Rectum (tissue), 1 donor: ENCODE data around the genes FIGNL1 and GRB10.

GRCh38 chr7:50450170-50450660, at the start of gene FIGNL1:
FIGNL1 (minus strand) TSS chr7:50450350.
- PRO-cap = bidirectional peak, plus-strand start at chr7:50450445, minus-strand start at chr7:50450336

DNA sequence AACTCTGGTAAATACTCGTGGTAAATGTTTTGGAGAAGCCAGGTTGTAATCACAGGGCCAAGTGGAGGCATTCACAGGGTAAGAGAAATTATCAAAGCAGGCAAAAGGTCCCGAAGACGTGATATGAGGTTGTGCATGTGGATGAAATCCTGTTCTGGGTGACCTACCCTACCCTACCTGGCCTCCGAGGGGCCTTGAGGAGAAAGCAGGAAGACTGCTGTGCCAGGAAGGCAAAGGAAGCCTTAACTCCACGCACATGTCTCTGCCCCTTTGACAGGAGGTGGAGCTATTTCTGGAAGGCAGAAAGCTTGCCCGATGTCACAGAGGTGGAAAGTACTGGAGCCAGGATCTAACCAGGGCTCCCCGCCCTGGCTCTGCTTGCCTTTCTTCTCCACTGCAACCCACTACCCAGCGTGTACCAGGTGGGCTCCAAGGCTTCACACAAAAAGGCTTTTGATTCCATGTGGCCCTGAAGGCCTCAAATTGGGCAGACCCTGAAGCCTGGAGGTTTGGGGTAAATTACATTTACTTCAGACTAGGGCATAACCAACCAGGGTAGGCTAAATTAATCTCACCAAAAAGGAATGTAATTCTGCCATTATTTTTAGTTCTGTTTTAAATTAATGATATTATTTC, 66.5 kb upstream of the DDC start:
- PRO-cap = no peak

- PRO-cap = no peak
Measured at GRCh38 chr7:50656171-50656614, 91.0 kb upstream of the DDC start.

- PRO-cap = no peak
Measured at GRCh38 chr7:50697006-50697205, 85.8 kb downstream of the GRB10 start.

GRCh38 chr7:50782372-50783346, at the start of gene GRB10:
GRB10 (minus strand) TSS chr7:50782896.
- PRO-cap = no peak

DNA sequence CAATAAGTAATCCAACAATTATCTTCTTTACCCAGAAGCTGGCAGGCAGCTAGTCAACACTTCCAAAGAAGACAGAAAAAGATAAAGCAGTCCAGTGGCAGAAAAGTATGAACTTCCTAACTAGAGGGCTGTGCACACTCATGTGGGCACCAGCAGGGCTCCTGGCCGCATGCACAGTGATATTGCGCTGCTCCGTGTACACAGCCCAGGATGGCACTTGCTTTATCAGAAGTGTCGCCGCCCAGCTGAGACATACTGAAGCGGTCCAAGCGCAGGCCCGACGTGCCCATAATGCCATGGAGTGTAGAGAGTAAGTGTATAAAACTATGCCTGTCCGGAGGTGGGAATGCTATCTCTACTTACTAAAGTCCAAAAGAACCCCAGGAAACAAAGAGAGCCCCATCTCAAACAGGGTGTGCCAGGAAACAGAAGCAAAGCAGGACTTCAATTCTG, 234.5 kb downstream of the COBL start:
- PRO-cap = no peak

DNA sequence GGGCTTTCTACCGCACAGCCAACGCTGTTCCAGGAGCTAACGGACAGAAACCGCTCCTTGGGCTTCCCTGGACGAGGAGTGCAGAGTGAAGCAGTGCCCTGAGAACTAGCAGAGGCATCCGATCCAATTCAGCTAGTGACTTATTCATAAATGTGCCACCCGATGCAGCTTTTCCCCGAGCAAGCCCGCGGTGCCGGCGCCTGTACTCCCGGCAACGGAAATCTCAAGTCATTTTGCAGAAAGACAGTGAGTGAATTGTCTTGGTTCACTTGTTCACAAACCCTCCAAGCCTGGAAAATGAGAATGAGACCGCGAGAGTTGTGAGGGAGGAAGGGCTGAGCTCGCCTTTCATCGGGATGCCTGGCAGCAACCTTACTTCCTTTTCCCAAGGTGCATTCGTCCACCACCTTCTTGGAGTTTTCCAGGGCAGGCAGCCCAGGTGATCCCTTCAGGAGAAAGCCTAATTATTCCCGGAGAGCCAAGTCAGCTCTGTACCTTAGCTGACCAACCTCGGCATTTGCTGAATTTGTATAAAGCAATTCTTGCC, 87.4 kb downstream of the COBL start:
- PRO-cap = bidirectional peak, plus-strand start at position 306 of the sequence, minus-strand start at position 137 of the sequence

DNA sequence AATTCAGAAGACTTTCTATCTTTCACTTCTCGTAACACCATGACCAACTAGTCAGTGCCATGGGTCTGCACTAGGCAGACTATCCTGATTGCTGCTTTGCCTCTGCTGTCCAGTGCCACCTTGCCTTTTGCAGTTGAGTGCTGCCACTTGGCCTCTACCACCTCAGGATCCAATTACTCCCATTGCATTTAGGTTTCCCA, 161.4 kb upstream of the POM121L12 start:
- PRO-cap = no peak

- PRO-cap = unidirectional peak, plus-strand start at chr7:54933179; unidirectional peak, plus-strand start at chr7:54933240; bidirectional peak, plus-strand start at chr7:54933411, minus-strand start at chr7:54933417
Measured at GRCh38 chr7:54932939-54933562, 85.8 kb upstream of the EGFR start.

- PRO-cap = unidirectional peak, plus-strand start at chr7:54988047
Measured at GRCh38 chr7:54987712-54988113, 31.1 kb upstream of the EGFR start.

GRCh38 chr7:55019388-55019789, 572 bp downstream of the EGFR start:
- PRO-cap = bidirectional peak, plus-strand start at chr7:55019511, minus-strand start at chr7:55019484

- PRO-cap = no peak
Measured at GRCh38 chr7:55026511-55027368, 7.9 kb downstream of the EGFR start.

DNA sequence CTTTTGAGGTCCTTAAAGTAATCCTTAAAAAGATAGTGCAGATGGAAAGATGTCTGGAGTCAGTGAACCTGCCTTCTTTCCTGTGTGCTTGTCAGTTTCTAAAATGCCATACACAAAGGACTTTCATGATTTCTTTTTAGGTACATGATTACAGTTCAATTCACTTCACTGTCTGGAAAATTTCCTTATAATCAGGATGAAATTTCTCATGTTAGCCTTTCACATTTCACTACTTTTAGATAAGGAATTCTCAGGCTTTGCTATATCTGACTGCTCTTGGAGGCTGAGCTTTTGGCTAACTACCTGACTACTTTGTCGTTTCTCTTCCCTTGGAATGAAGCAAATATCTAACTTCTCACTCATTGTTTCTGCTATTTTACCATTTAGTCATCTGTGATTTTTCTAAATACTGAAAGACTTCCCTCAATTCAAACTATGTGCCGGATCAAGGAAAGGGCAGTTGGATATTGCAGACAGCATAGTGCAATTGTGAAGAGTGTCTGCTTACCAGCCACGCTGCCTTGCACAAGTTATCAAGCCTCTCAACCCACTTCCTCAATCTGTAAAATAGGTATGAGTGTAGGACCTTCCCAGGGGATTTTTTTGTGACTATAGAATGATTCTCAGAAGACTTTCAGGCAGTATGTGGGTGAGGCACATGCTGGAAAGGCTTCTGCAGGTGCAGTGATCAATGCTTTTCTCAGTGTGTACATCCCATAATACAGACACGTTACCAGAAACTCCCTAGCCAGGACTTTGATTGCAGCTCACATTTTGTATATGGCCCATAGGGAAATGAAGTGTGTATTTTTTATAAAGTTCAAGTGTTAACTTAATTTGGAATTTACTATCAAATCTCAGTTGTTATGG, 54.2 kb downstream of the EGFR start:
- PRO-cap = unidirectional peak, minus-strand start at position 673 of the sequence

GRCh38 chr7:55099051-55099829, 80.4 kb downstream of the EGFR start:
- PRO-cap = no peak

DNA sequence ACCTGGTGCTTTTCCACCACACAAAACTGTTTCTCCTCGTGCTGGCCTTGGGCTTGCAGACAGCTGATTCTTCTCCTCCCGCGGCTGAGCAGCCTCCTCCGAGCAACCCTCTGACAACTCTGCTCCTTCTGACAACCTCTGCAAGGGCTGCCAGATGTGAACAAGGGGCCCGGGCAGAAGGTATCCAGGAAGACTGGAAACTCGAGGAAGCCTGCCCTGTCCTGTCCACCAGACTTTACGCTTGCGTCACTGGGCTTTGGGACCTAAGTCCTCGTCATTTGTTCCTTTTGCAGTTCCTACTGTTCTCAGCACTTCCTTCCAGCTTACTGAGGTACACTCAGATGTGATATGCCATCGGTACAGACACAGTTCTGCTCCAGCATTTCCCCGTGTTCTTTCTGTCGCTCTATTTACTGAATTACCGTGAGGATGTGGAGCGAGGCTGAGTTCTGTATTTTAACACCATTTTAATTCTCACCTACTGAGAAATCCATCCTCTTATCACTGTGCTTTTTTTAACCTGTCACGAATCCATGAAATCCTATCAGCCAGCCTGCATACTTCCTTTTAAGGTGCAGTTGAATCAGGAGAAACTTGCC, 82.3 kb downstream of the EGFR start:
- PRO-cap = no peak

GRCh38 chr7:55129613-55130388, 111.0 kb downstream of the EGFR start:
- PRO-cap = no peak

DNA sequence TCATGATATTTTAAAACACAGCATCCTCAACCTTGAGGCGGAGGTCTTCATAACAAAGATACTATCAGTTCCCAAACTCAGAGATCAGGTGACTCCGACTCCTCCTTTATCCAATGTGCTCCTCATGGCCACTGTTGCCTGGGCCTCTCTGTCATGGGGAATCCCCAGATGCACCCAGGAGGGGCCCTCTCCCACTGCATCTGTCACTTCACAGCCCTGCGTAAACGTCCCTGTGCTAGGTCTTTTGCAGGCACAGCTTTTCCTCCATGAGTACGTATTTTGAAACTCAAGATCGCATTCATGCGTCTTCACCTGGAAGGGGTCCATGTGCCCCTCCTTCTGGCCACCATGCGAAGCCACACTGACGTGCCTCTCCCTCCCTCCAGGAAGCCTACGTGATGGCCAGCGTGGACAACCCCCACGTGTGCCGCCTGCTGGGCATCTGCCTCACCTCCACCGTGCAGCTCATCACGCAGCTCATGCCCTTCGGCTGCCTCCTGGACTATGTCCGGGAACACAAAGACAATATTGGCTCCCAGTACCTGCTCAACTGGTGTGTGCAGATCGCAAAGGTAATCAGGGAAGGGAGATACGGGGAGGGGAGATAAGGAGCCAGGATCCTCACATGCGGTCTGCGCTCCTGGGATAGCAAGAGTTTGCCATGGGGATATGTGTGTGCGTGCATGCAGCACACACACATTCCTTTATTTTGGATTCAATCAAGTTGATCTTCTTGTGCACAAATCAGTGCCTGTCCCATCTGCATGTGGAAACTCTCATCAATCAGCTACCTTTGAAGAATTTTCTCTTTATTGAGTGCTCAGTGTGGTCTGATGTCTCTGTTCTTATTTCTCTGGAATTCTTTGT, 162.3 kb downstream of the EGFR start:
- PRO-cap = no peak

DNA sequence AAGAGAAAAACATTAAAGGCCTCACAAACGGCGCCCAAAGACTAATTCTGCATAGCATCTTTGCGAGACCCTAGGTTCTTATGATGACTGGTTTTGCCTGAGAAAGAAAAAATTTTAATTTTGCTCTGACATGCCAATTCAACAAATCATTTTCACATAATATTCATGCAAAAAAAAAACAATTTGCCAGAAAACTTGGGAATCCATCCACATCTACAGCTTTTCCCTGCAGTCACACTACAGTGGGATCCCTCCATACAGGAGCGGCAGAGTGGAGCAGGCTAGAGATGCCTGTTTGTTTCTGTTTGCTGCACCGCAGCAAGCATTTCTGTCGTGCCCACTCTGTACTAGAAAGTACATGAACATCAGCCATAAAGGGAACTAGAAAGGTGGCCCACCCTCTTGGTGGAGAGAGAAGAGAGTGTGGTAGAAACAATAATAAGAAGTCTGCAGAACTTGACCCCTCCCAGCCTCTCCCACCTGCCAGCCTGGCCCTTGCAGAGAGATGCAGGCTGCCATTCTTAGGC, 171.6 kb downstream of the EGFR start:
- PRO-cap = no peak

DNA sequence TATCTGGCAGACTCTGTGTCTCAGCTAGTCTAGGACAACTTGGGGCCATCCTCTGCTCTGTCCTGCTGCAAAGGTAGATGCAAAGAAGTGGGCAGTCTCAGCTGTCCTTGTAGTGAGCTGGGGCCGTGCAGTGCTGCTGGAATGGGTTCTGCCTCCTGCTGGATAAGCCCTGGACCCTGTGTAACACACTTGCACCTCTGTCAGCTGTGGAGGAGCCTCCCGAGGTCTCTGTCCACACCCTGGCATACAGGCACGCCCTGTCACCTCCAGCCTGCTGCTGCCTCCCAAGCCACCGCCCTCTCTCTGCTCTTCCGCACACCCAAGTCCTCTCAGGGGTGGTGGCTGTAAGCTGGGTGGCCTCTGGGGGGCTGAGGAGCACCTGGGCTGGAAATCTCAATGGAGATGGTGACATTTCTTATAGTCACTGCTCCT, 57.5 kb downstream of the VOPP1 start:
- PRO-cap = unidirectional peak, minus-strand start at position 302 of the sequence

DNA sequence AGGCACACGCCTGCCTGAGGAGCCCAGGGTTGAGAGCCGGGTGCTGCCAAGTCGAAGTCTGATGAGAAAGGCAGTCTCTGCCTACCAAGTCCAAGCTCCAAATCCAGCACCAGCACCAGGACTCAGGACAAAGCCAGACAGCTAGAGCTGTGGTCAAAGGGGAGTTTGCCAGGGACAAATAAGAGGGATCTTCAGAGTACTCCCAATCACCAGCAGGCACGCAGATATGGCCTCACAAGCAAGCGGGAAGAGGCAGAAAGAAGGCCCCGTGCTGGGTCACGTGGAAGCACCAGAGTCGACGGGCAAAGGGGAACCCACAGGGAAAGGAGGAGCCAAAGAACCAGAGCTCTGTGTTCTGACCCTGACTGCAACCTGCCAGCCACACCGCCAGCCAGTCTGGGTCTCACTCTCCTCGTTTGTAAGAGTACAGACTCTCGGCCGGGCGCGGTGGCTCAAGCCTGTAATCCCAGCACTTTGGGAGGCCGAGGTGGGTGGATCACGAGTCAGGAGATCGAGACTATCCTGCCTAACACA, 47.5 kb downstream of the VOPP1 start:
- PRO-cap = bidirectional peak, plus-strand start at position 351 of the sequence, minus-strand start at position 123 of the sequence